GM12891 (cell line): Measurements from ENCODE around the genes GPR139, GP2, ACSM2A and LYRM1.

GRCh38 chr16:19116003-19117112 lies 2.6 kb downstream of the ITPRIPL2 start:
- RRBS: 94% methylated on average over 1 of the region's 11 CpGs

DNA sequence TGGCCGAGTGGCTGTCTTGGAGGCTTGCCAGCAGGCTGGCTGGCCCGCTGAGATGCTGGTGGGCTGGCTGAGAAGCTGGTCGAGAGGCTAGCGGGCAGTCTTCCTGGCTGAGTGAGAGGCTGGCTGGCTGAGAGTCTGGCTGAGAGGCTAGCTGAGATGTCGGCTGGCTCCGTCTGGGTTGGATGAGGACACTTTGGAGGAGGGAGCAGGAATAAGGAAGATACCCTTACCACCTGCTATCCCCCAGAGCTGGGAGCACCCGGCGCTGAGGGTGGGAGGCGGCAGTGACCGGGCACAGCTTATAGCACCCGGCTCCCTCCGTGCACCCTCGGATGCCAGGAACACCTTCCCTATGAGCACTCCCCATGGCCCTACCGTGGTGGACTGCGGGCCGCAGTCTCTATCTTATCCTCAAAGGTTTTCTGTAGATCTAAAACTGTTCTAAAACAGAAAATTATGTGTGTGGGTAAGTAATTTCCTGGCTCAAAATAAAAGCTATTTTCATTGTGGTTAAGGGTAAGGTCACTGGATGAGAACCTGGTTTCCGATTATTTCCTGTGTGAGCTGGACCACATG lies 34.5 kb upstream of the TMC5 start:
- RRBS: no CpG with 5 or more reads among the region's 17 CpGs

DNA sequence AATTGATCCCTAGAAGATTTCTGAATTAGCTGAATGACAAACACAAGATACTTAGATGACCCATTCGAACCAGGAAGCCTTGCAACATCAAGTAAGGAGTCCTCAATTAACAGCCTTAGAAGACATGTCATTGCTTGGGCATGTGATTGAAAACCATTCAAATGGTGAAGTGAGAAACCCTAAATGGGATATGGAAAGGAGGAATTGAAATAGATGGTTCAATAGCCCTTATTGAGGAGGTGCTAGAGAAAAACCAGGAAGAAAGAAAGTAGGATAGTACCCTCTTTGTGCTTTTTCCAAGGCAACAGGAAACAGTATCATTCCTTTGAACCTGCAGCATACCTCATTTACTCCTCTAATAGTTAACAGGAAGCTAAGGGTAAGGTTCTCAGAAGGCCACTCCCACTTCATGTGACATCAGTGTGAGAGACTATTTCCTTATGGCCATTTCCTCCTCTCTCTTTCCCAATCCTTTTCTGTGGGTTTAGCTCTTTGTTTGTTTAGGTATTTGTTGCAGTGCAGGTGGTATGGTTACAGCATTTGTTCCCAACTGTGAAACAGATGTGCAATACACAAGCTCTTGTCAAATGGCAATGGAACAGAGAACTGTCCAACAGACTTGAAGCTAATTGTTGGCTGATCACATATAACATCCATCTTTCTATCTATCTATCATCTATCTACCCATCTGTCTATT lies 14.6 kb downstream of the TMC5 start:
- RRBS: no CpG with 5 or more reads among the region's 1 CpG

- RRBS: no CpG with 5 or more reads among the region's 2 CpGs
These were observed 26.4 kb downstream of the TMC5 start for GRCh38 chr16:19444024-19444519.

GRCh38 chr16:19576169-19576552 lies 20.7 kb downstream of the VPS35L start:
- RRBS: no CpG with 5 or more reads among the region's 3 CpGs

GRCh38 chr16:19690214-19690577 lies 27.8 kb downstream of the KNOP1 start:
- RRBS: no CpG with 5 or more reads among the region's 4 CpGs

DNA sequence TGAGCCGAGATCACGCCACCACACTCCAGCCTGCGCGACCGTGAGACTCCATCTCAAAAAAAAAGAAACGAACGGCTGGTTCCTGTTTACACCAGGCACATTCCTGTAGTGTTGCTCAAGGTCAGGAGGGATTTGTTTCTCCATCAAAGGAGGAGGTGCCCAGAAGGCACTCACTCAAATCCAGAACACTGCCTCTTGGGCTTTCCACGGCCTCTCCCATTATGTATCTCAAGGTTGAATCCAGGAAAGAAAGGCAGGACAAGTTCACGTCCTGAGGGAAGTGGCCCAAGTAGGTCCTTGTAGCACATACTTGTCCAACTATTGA lies 13.5 kb downstream of the KNOP1 start:
- RRBS: no CpG with 5 or more reads among the region's 9 CpGs

DNA sequence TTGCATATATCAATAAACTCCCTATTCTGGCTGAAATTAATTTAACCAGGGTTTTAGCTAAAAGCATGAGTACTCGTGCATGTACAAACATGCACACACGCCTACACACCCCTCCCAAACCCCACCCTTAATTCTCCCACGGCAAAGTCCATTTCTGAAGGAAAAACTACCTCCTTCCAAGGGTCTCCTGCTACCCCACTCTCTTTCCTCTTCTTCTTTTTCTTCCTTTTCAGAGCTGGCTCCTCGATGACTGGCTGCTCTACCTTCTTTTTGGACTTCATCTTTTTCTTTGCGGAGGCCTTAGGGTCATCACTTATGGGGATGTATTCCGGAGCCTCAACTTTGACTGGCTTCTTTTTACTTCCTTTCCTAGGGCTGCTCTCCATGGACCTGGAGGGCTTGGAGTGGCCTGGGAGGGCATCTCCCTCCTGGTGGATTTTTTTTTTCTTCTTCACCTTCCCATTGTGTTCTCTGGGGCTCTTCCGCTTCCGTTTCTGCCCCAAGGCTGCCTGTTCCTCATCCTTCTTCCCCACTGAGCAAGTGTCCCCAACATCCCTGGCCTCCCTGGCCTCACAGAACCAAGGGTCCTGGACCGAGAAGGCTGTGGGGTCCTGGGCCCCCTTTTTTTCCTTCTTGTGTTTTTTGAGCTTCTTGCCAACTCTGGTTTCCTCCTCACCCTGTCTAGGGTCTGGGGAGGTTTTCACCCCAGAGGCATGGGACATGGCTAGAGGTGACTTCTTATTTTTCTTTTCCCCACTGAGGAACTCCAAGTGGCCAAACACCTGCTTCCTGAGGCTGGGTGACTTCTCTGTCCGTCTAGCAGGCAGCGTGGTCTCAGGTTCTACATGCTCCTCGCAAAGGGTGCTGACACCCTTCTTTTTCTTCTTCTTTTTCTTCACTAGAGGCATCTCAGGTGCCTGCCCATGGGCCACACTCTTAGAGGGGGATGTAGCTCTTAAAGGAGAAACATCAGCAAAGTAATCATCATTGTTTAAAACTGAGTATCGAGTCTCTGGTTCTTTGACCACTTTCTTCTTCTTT lies 3.8 kb downstream of the KNOP1 start:
- RRBS: no CpG with 5 or more reads among the region's 13 CpGs

GRCh38 chr16:19718641-19719123 lies 611 bp downstream of the IQCK start:
- RRBS: no CpG with 5 or more reads among the region's 22 CpGs

DNA sequence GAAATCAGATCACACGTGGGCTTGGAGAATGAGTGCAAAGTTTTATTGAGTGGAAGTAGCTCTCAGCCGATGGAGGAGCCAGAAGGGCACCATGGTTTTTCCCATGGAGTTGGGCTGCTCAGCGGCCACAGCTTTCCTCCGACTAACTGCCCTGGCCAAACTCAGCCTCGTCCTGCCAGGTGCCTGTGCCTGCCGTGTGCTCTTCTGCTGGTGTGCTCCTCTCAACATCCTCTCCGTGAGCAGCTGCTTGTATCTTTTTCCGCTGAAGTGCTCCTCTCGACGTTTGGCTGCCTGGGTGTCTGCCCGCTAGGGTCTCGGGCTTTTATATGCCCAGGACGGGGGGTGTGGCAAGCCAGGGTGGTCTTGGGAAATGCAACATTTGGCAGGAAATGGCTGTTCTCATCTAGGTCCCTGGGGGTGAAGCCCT lies 49.3 kb downstream of the IQCK start:
- RRBS: no CpG with 5 or more reads among the region's 13 CpGs

GRCh38 chr16:19860381-19861155 lies 24.1 kb downstream of the GPRC5B start:
- RRBS: no CpG with 5 or more reads among the region's 15 CpGs

DNA sequence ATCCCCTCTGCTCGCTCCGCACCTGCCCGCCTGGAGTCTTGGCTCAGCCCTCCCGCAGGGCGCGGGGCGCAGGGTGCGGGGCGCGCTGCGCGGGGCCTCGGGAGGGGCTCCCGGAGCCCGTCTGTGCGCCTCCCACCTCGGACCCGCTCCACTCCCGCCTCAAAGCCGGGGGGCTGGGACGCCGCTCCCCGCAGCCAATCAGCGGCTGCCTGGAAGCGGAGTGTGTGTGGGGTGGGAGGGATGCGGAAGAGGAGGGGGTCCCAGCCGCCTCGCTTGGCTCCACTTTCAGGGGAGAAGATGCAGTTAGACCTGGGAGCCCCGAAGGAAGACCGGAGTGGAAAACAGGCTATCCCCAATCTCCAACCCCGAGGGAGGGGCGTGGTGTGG lies at the start of gene GPR139:
GPR139 (minus strand) TSS at position 125 of the 387 bp plus-strand sequence.
- RRBS: 2% methylated on average over 7 of the region's 32 CpGs

DNA sequence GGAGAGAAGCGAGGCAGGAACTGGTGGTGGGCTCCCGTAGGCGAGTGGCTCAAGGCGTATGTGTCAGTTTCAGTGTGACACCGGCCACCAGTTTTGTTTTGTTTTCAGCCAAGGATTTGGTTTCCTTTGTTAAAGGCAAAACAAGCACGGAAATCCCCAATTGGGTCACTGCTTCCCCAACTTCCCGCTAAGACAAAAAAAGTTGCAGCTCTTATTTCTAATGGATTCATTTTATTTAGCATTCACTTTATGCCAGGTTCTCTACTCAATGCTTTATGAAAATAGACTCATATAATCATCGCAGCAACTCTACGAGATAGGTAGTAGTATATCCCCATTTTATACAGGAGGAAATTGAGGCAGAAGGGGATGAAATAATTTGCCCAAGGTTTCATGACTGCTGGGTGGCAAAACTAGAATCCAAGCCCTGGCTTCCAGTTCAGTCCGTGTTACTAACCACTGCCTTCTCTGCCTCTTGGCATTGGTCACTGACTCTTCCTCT lies 110.4 kb downstream of the GP2 start:
- RRBS: no CpG with 5 or more reads among the region's 10 CpGs

GRCh38 chr16:20327397-20328270 lies at the start of gene GP2:
Gene GP2 (minus strand): TSS chr16:20327513.
- RRBS: no CpG with 5 or more reads among the region's 9 CpGs

GRCh38 chr16:20451360-20451673 lies at the start of gene ACSM2A:
Gene ACSM2A (plus strand): TSS chr16:20451521.
- RRBS: no CpG with 5 or more reads among the region's 1 CpG

DNA sequence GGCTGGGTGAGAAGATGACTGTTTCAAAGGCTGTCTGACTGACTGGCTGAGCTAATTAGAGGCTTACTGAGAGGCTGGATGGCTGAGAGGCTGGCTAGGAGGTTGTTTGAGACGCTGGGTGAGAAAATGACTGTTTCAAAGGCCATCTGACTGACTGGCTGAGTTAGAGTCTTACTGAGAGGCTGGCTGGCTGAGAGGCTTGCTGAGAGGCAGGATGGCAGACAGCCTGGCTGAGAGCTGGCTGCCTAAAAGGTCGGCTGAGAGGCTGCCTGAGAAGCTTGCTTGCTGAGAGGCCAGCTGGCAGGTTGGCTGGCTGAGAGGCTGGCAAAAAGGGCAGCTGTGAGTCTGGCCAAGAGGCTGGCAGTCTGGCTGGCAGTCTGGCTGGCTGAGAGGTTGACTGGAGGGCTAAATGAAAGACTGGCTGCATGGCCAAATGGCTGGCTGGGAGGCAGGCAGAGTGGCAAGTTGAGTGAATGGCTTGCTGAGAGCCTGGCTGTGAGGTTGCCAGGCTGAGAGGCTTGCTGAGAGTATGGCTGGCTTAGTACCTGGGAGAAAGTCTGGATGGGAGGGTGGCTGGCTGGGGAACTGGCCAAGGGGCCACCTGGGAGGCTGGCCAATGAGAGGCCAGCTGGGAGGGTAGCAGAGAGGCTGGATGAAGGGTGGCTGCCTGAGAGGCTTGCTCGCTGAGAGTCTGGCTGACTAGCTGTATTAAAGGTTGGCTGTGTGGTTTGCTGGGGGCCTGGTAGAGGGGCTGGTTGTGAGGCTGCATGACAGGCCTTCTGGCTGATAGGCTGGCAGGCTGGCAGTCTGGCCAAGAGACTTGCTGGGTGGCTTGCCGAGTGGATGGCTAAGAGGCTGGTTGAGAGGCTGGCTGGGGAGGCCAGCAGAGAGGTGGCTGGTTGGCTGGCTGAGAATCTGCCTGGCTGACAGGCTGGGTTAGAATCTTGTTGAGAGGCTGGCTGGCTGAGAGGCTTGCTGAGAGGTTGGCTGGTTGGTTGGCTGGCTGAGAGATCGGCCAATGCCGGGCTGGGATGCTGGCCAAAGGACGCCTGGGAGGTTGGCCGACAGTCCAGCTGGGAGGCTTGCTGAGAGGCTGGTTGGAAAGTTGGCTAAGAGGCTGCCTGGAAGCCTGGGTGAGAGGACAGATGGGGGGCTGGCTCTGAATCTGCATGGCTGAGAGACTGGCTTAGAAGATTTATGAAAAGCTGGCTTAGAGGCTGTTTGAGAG lies 35.5 kb upstream of the ACSM2B start:
- RRBS: no CpG with 5 or more reads among the region's 8 CpGs

DNA sequence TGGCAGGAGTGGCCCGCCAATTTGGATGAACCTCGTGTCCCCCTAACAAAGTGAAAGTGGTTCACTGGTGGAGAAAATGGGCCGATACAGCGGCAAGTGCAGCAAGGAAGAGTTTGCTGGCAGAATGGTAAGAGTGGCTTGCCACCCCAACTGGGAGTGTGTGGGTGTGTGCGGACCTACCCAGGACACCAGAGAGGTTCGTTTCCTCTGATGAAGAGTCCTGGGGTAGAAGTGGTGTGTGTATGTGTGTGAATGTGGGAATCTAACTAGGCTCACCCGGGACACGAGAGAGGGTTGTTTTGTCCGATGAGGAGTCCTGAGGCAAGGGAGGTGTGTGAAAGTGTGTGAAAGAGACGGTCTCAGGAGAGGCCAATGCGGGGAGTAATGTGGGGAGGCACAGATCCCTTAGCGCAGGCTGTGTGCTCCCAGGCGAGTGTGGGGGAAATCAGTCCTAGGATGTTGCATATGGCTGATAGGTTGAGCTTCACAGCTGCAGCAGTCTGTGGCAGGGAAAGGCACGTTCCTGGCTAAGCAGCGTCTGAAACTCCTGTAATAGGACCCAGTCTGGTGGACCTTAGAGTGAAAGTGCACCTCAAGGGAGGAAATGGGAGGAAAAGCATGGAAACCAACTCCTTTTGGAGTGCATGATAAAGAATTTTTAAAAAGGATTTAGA lies 22.4 kb downstream of the ACSM1 start:
- RRBS: no CpG with 5 or more reads among the region's 15 CpGs

DNA sequence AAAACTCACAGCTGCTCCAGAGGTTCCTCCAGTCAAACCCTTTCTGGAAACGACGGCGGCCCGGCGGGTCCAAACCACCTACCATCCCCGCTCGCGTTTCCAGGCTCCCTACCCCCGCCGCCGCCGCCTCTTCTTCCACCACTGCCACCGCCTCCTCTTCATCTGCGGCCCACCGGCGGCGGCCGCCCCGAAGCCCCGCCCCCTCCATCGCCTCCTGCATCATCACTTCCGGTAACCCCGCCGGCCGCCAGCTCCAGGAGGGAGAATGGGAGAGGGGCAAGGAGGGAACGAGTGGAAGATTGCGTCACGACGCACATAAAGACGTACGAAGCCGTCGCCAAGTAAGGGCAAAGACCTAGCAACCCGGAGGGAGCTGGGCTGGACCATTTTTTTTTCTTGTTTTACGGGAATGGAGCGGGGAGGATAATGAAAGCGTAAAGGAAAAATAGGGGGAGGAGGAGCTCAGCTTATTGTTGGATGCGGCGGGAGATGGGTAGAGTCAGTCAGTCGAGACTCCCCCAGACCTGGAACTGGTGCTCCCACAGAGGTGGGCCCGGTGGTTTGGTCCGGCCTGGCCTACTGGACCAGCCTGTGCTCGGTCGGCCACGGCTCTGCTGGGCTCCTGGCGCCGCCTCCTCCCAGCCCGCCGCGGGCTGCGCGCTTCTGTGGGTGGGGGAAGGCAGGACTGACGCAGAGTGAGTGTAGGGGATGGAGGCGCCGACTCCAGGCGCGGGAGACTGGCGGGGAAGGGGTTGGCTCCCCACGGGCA lies at the start of gene LYRM1:
LYRM1 (plus strand) TSS at position 577 of the 769 bp plus-strand sequence.
- RRBS: under 1% methylated on average over 8 of the region's 59 CpGs

GRCh38 chr16:21048612-21048811 lies 102.1 kb downstream of the DNAH3 start:
- RRBS: no CpG with 5 or more reads among the region's 7 CpGs

GRCh38 chr16:21161135-21161518 lies 2.7 kb downstream of the LDAF1 start:
- RRBS: no CpG with 5 or more reads among the region's 1 CpG